ENCODE measurements around a stretch of chr4.

- RAMPAGE, long total RNA, result no peak
- RRBS, result no CpG with 5 or more reads among the region's 2 CpGs
Measured at GRCh38 chr4:40471718-40472220, 136.6 kb downstream of the CHRNA9 start.

DNA sequence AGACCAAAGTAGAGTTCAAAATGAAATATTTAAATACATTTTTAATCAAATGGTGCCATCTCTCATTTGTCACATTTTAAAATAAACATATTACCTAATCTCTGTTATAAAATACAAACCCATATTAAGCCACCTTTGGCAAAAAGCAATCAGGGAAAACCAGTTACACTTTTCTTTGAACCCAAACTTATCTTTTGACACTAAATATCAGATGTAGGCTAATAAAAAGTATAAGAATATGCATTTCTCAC is 139.4 kb downstream of the CHRNA9 start:
- RAMPAGE, long total RNA, result no peak

DNA sequence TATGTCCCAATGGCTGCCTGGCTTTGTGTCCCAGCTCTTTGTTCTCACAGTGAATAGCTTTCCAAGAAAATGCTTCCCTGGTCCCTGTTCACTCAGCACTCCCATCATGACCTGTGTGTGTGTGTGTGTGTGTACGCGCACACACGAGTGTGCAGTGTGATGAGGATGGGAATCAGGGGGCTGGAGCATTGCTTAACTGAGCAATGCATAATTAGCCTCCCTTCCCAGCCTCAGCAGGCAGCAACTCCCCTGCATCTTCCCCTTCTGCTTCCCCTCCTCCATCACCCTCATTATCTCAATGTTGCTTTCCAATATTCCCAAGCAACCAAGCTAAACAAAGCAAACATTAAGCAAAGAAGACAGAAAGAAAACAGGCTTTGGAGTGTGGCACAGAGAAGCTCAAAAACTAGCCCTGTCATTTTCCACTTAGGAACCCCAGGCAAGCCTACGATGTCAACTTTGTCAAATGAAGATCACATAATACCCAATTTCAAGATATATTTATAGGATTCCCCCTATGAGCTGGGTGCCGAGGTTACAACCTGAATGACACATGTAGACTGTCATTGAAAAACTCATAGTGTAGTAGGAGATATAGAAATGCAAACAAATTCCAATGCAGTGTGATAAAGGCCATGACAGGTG is 136.9 kb downstream of the RBM47 start:
- RAMPAGE, long total RNA, result no peak
- RRBS, result no CpG with 5 or more reads among the region's 5 CpGs

DNA sequence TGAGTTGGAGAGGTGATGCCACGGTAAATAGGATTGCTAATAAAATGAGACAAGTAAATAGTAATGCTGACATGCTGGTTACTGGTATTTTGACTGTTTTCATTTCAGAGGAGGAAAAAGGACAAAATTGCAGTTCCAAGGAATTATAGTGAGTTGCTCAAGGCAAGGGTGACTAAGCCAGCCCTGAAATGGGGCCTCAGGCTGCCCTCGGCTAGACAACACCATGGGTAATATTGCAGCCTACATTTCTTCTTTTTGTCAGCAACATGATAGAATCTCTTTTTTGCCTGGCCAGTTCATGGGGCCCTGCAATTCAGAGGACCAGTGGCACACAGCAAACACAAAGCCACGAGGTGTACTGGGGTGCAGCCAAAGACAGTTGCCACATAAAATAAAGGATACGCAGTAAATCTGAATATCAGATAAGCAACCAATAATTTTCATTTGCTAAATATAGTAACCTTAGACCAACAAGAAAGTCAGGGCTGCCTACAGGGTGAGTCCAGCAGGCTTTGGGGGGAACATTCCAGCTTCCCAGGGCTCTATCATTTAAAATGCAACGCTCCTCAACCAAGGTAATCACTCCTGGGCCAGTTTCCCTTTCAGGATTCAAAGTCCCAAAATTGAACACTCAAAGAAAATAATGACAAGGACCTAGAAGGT is 41.8 kb downstream of the RBM47 start:
- RAMPAGE, long total RNA, result no peak
- RRBS, result no CpG with 5 or more reads among the region's 5 CpGs

- RAMPAGE, long total RNA, result no peak
- RRBS, result no CpG with 5 or more reads among the region's 4 CpGs
Measured at GRCh38 chr4:40688068-40688633, 58.5 kb upstream of the RBM47 start.

DNA sequence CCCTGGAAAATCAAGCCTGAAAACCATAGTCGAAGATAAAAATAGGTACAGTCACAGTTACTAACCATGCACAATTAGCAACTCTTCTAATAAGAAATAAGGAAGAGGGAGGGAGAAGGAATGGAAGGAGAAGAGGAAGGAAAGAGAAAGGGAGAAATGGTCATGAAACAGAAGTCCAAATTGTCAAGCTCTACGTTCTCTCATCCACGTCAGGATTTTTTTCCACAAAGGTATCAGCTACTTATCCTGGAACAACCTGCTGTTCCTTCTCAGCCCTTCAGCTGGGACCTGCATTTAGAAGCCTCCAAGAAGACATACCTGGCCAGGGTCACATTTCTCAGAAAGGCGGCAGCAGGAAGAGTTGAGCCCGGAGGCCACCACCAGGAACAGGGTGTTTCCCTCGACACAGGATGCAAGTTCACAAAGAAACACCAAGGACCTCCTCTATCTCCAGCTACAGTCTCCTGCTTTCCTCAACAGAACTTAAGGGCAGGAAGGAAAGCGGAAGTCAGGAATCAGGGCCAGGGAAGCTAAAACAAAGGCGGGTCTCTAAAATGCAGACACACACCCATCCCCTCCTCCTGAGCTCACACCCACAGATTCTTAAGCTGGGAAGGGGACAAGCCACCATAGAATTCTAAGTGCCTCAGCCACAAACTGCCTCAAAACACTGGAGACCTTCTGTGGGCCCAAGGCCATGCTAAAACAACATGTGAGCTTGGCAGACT is 163.6 kb downstream of the APBB2 start:
- RAMPAGE, long total RNA, result no peak
- RRBS, result no CpG with 5 or more reads among the region's 8 CpGs

- RAMPAGE, long total RNA, result no peak
- RRBS, result no CpG with 5 or more reads among the region's 2 CpGs
Measured at GRCh38 chr4:41307482-41308032, 50.8 kb downstream of the UCHL1 start.

DNA sequence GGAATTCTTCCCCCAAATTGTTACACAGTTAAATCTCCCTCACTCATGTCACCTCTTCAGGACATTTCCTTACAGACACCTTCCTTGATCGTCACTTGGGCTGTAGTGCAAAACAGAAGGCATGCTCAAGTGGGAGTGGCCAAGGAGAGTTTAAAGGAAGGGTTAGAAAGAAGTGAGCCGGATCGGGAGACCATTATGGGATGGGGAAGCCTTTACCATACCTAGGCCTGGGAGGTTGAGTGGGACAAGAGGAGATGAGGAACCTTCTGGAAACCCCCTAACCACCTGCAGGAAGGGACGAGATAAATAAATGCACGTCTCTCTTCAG is 102.7 kb downstream of the UCHL1 start:
- RAMPAGE, long total RNA, result no peak
- RRBS, result no CpG with 5 or more reads among the region's 5 CpGs

GRCh38 chr4:41361176-41361352 is 104.3 kb downstream of the UCHL1 start:
- RAMPAGE, long total RNA, result no peak
- RRBS, result 3% methylated on average over 3 of the region's 15 CpGs

DNA sequence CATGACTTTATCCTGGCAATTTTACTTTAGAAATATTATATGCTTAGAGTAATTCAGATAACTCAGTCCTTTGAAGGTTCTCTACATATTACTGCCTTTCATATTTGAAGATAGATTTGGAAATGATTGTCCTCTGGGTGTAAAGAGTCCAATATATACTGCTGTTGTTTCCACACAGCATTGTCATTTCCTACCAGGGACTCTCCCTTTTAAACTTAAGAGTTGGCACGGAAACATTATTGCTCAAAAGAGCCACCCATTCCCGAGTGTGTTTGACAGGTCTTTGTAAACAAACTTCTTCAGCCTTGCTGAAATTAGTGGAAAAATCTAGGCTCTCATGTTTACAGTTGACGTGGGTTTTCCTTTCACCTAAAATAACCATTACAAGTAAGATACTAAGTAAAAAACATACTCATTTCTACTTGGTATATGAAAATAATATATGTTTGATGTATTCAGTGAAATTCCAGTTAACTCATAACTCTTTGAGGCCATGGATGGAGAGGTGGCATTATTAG is 111.4 kb upstream of the LIMCH1 start:
- RAMPAGE, long total RNA, result no peak
- RRBS, result no CpG with 5 or more reads among the region's 3 CpGs

DNA sequence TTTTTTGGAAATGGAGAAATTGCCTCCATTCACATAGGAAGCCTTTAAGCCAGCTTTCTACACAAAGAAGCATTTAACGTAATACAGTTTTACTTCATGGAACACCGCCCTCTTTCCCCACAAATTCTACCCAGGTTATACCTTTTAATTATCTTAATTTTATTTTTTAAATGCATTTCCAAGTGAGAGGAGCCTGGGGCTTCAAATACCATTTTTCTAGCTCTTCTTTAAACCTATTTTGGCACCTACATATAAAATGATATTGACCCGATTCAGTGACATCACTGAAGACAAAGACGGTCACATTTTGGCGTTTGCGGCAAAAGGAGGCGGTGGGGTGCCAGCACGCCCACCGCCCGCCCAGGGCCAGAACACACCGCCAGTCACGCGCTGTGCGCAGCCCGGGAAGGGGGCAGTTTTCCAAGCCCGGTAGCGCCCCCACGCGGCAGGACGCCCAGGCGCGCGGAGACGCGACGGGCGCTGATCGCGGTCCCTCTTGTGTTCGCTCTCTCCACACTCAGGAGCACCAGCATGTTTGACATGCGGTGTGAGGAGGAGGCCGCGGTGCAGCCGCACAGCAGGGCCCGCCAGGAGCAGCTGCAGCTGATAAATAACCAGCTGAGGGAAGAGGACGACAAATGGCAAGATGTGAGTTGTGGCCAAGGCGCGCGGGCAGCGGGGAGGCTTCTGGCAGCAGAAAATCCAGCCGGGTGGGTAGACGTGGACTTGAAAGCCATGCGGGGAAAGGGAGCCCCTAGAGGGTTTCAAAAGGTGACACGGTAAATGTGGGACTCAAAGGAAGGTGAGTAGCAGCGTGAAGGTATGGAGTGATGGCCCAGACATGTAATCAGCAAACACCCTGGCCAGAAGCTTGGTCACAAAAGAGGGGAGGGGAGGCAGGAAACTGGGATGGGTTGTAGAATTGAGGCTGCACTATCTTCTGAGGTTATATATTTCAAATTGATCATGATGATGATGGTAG is 104.3 kb downstream of the PHOX2B start:
- RAMPAGE, long total RNA, result no peak
- RRBS, result no CpG with 5 or more reads among the region's 45 CpGs

DNA sequence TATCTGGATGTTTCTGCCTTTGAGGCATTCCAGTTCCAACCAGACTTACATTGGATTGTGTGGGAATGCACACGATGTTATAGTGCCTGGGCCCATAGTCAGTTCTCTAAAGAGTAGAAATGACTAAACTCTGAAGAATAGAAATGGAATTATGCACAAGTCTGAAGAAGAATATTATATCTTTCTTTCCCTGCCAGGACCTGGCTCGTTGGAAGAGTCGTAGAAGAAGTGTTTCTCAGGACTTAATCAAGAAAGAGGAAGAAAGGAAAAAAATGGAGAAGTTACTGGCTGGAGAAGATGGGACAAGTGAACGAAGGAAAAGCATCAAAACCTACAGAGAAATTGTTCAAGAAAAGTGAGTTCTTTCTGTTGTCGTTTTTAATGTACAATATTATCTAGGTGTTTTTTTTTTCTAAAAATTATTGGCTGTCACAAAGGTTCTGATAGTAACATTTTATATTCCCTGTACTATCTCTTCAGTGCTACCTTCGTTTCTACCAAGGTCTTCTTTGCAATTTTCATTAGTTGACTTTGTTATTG is 102.5 kb downstream of the PHOX2B start:
- RAMPAGE, long total RNA, result no peak
- RRBS, result no CpG with 5 or more reads among the region's 6 CpGs

- RAMPAGE, long total RNA, result no peak
- RRBS, result no CpG with 5 or more reads among the region's 8 CpGs
Measured at GRCh38 chr4:41646466-41647393, 101.8 kb downstream of the PHOX2B start.

DNA sequence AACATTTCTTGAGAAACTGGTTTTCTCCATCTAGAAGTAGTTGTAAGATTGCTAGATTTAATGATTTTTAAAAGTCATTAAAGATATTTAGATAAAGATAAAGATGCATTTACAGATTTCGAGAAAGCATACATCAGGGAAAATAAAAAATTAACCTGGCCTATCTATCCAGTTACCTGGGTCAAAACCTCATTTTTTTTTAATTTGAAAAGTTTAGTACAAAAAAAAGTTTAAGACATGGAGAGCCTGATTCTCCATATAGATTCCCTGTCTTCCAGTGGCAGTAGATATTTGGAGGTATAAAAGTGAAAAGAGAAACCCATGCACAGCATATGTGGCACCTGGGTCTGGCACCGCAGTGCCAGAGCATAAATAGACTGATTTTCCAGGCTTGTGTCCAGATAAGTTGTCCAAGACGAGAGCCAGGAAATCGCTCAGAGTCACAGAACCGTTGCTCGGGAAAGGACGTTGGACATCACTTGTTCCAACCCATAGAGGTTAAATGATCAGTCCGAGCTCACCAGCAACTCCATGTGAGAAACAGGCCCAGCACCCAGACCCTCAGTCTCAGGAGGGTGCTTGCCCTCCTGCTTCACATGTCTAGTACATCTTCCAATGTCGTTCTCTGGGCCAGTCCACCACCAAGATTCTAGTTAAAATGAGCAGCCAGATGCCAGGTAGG is 92.1 kb downstream of the PHOX2B start:
- RAMPAGE, long total RNA, result no peak
- RRBS, result no CpG with 5 or more reads among the region's 9 CpGs

- RAMPAGE, long total RNA, result no peak
- RRBS, result no CpG with 5 or more reads among the region's 3 CpGs
Measured at GRCh38 chr4:41709711-41710240, 38.7 kb downstream of the PHOX2B start.

DNA sequence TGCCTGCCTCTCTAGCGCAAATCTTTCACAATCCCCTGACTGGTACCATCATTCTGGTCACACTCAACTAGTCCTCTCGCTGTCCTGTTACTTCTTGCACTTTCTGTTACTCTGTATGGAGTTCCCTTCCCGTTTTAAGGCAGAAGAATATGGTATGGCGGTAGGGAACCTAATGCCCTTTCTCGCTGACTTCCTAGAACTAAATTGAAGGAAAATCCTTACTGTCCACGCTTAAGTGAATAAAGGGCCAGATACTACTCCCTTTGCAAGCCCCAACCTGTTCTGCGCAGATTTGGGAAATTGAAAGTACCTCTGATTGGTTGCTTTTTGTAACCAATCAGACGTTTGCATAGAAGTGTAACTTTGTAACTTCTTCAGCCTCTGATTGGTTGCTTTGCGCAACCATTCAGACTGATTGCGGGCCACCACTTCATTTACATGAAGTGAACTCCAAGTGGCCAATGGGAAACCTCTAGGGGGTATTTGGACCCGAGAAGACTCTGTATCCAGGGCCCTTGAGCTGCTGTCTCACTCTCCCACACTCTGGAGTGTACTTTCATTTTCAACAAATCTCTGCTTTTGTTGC is 1.2 kb upstream of the TMEM33 start:
- RAMPAGE, long total RNA, result no peak
- RRBS, result no CpG with 5 or more reads among the region's 11 CpGs

GRCh38 chr4:42654454-42654992 is 2.4 kb downstream of the ATP8A1 start:
- RAMPAGE, long total RNA, result no peak
- RRBS, result no CpG with 5 or more reads among the region's 3 CpGs

DNA sequence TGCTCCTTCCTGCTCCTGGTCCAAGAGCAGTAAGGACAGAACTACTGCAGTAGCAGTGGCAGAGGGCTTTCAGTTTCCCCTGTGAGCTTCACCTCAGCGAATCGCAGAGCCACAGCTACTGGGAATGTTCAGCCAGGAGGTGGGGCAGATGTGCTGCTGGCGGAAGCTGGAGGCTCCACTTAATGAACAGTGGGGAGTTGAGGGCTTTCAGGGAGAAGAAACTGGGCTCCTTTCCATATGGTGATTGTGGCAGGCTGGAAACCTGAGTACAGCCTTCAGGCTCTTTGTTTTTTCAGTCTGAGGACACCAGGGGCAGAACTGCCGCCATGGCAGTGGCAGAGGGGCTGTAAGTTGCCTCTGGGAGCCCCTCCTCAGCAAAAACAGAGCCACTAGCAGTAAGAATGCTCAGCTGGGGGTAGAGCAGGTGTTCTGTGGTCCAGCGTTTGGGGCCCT is 106.1 kb upstream of the GRXCR1 start:
- RAMPAGE, long total RNA, result no peak
- RRBS, result no CpG with 5 or more reads among the region's 5 CpGs

- RAMPAGE, long total RNA, result no peak
- RRBS, result no CpG with 5 or more reads among the region's 2 CpGs
Measured at GRCh38 chr4:44765023-44765258, 38.6 kb upstream of the GNPDA2 start.

GRCh38 chr4:44817749-44818120 is 91.4 kb upstream of the GNPDA2 start:
- RAMPAGE, long total RNA, result no peak
- RRBS, result no CpG with 5 or more reads among the region's 2 CpGs

Data from hepatocyte (in vitro differentiated cells and primary cell).